Liver (tissue), 9 donors: ENCODE measurements around the gene UBE2QL1.

DNA sequence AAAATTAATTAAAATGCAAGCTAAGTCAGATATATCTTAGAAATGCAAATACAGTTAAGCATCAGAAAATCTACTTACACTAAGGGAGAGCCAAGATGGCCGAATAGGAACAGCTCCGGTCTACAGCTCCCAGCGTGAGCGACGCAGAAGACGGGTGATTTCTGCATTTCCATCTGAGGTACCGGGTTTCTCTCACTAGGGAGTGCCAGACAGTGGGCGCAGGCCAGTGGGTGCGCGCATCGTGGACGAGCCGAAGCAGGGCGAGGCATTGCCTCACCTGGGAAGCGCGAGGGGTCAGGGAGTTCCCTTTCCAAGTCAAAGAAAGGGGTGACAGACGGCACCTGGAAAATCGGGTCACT, 524.8 kb upstream of the ADAMTS16 start:
- PRO-cap, 5 experiments = no peak in any of the 5 experiments
- RAMPAGE, long total RNA, 2 experiments = no peak in any of the 2 experiments
- RRBS = no CpG with 5 or more reads among the region's 18 CpGs

GRCh38 chr5:4901859-4902401, 238.2 kb upstream of the ADAMTS16 start:
- PRO-cap, 5 experiments = no peak in any of the 5 experiments
- RAMPAGE, long total RNA, 2 experiments = no peak in any of the 2 experiments
- RRBS = no CpG with 5 or more reads among the region's 7 CpGs

GRCh38 chr5:5449745-5450671, 27.5 kb downstream of the ICE1 start:
- PRO-cap, 5 experiments = no peak in any of the 5 experiments
- RAMPAGE, long total RNA, 2 experiments = no peak in any of the 2 experiments
- RRBS = no CpG with 5 or more reads among the region's 8 CpGs

DNA sequence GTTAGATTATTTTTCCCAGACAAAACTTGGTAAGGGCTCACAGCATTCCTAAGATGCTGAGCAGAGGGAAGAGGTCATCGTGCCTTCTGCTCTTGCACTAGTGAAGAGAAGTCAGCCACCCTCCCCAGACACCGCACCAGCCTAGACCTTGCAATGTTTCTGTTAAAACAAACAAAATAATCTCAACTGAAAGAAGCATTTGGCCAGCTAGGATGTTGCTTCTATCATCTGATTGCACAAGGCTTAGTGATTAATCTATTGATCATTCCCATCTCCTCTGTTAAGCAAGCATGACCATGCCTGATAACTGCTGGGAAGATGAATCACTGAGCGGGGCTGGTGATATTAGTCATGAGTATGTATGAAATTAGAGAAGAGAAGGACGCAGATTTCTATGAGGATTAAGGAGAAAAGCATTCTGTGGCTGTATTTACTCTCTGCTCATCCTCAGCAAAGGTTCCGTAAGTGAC, 219.4 kb downstream of the MED10 start:
- PRO-cap, 5 experiments = peak in 1 of 5 experiments; most common plus-strand start position 395 of the sequence (in 1); most common minus-strand start position 155 of the sequence (in 1)
- RAMPAGE, long total RNA, 2 experiments = no peak in any of the 2 experiments
- RRBS = no CpG with 5 or more reads among the region's 5 CpGs

DNA sequence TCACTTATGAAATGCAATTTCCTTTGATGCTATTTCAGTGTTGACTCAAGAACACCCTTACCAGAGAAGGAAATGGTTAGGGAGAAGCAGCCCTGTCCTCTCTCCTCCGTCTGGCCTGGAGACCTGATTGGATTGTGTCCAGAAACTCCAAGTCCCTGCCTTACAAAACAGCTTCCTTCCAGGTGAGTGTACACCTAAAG, 116.6 kb downstream of the MED10 start:
- PRO-cap, 5 experiments = no peak in any of the 5 experiments
- RAMPAGE, long total RNA, 2 experiments = no peak in any of the 2 experiments
- RRBS = no CpG with 5 or more reads among the region's 1 CpG

GRCh38 chr5:6448333-6448997, at the start of gene UBE2QL1:
UBE2QL1 (plus strand) TSS chr5:6448859.
- PRO-cap, 5 experiments = no peak in any of the 5 experiments
- RAMPAGE, long total RNA, 2 experiments = no peak in any of the 2 experiments
- RRBS = 2% methylated on average over 29 of the region's 59 CpGs

GRCh38 chr5:6449834-6450671, 1.4 kb downstream of the UBE2QL1 start:
- PRO-cap, 5 experiments = no peak in any of the 5 experiments
- RAMPAGE, long total RNA, 2 experiments = no peak in any of the 2 experiments
- RRBS = no CpG with 5 or more reads among the region's 20 CpGs

DNA sequence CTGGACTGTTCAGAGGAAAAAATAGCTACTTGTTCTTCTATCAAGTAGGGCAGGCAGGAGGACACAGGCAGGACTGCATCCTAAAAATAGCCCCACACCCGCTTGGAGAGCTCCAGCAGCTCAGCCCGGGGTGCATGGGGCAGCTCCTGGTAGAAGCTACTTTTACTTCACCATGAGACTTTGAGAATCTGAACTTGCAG, 6.1 kb downstream of the UBE2QL1 start:
- PRO-cap, 5 experiments = no peak in any of the 5 experiments
- RAMPAGE, long total RNA, 2 experiments = no peak in any of the 2 experiments
- RRBS = no CpG with 5 or more reads among the region's 2 CpGs

GRCh38 chr5:6704193-6705105, 8.8 kb upstream of the TENT4A start:
- PRO-cap, 5 experiments = no peak in any of the 5 experiments
- RAMPAGE, long total RNA, 2 experiments = no peak in any of the 2 experiments
- RRBS = no CpG with 5 or more reads among the region's 20 CpGs

DNA sequence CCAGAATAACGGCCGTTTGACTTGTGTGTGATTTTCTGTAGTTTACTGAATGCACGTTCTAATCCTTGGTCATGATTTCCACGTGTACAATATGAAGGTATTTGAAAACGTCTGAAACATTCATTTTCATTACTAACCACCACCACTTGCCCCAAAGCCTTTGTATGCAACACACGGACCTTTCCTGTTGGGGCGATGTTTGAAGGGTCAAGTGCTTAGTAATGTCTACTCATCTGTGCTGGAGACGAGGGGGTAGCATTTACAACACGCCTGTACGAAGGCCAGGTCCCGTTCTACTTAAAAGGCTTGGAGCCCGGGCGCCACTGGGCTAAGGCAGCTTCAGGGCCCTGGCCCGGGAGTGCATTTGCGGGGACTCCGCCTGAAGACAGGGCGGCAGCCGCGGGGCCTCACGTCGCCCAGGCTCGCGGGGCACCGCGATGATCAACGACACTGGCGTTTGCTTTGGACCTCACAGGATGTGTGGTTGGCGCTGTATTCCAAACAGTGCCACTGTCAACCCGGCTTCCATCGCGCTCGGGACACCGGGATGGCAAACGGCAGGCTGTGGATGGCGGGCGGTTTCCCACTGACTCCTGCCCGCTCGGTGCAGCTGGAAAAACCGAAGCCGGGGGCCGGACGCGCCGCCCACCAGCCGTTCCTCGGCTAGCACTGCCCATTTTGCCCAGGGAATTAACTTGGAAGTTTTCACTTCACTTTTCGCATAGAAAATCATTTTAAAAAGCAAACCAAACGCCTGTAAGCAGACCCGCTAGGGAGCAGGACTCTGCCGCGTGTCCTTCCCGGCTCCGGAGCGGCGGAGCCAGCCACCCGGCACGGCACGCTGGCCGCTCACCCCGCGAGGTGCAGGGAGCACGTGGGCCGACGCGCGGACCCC, 1.0 kb upstream of the TENT4A start:
- PRO-cap, 5 experiments = peak in 1 of 5 experiments; most common plus-strand start position 300 of the sequence (in 1); most common minus-strand start position 443 of the sequence (in 1)
- RAMPAGE, long total RNA, 2 experiments = no peak in any of the 2 experiments
- RRBS = under 1% methylated on average over 11 of the region's 66 CpGs

DNA sequence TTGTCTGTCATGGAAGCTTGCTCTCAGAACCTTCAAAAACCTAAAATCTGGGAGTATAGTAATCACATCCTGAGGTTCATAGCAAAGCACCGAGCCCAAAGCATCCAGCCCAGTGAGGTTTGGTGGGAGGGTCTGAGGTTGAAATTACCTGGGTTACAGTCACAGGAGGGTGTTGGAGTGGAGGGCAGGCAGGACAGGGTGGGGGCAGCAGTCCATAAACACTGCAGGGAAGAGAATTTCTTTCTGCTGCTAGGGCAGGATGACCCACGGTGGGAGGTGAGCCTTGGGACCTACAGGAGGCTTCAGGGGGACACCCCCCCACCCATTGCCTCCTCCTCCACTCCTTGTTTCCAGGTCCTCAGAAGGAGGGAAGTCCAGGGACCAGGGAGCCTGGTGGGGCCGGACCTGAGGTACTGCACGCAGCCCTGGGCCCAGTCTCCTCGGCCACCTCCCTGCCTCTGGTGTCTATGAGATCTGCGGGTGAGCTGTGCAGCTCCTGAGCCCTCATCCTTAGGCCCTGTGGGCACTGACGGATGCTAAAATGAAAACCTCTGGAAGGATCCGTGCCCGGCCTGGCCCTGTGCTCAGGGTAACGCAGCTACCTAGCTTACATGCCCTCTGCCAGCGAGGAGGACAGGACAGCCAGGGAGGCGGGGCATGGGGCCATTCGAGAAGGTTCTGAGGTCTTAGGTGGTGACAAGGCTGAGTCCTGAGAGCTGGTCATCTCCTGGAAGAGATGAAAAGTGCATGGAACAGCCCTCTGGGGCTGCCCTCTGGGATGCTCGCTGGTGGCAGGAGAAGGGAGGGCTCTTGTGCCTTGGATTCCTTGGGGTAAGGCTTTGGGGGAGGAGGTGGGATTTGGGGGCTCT, 1.8 kb upstream of the ADCY2 start:
- PRO-cap, 5 experiments = no peak in any of the 5 experiments
- RAMPAGE, long total RNA, 2 experiments = no peak in any of the 2 experiments
- RRBS = no CpG with 5 or more reads among the region's 14 CpGs

DNA sequence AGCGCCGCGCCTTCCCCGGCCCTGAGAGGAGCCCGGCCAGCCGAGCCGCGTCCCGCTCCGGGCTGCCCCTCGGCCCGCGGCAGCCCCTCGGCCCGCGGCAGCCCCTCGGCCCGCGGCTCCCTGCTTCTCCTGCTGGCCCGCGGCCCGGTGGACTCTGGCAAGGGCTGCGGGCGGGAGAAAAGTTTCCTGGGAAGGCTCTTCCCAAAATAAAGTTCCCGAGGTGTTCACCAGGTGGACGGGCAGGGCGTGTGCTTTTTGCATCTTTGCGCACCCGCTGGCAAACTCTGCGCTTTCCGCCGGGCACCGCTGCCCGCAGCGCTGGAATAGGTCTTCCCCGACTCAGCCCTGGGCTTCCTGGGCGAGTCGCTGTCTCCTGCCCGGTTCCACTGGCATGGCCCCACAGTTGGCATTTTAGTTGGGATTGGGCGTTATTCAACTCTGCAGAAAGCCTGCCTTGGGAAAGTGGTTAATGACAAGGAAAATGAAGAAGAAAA, 639 bp downstream of the ADCY2 start:
- PRO-cap, 5 experiments = no peak in any of the 5 experiments
- RAMPAGE, long total RNA, 2 experiments = no peak in any of the 2 experiments
- RRBS = 6% methylated on average over 17 of the region's 40 CpGs

DNA sequence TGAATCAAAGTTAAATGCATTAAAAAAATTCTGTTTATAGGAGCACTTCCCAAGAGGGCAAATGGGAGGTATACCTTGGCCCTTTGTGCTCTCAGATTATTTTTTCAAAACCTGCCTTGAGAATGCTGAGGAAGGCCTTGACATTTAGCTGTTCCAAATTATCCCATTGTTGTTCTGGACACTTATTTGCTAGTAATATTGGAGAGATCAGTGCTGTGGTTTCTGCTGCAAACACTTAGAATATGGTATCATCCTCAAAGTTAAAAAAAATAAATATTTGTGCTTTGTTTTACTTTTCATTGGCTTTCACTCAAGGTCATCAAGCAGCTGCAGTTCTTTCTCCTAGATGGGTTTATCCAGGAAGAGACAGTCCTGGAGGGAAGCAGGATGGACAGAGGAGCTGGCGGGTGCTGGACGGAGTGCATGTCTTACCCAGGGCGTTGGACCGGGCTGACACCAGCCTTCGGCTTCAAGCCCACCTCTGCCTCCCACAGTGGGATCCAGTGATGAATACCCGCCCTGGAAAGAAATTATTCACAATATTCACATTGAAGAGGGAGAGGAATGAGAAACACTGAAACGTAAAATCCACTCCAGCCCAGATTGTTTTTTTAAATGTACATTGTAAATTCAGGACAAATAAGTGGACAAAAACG, 193.6 kb downstream of the MTRR start:
- PRO-cap, 5 experiments = no peak in any of the 5 experiments
- RAMPAGE, long total RNA, 2 experiments = no peak in any of the 2 experiments
- RRBS = no CpG with 5 or more reads among the region's 8 CpGs

- PRO-cap, 5 experiments = no peak in any of the 5 experiments
- RAMPAGE, long total RNA, 2 experiments = no peak in any of the 2 experiments
- RRBS = no CpG with 5 or more reads among the region's 3 CpGs
Measured at GRCh38 chr5:8784128-8784623, 761.7 kb downstream of the SEMA5A start.

DNA sequence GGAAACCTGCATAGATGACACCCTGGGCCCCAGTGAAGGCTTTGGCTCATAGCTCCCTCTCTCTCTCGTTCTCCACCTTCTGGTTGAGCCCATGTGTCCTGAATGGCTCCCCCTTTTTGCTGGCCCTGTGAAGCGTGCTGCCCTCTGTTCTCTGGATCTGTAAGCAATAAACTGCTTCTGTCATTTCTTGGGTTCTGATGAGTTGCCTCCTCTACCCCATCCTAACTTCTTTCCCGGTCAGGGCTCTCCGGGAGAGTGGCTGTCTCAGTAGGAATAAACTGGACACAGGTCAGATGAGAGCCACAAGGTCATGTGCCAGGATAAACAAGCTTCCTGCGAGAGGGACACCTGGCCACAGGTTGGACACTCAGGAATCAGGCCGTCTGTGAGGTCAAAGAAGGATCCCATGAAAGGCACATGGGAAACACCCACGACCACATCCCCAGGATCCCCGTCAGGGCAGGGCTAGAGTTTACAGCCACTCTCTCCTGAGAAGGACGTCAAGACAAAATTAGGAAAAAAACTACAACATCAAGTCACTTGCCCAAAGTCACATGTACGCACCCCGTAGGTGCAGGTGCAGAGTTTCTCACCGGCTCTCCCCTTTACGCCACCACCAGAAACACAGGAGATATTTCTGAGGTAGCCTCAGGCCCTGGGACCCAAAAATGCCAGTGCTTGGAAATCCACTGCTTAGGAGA, 28.6 kb downstream of the CCT5 start:
- PRO-cap, 5 experiments = no peak in any of the 5 experiments
- RAMPAGE, long total RNA, 2 experiments = no peak in any of the 2 experiments
- RRBS = no CpG with 5 or more reads among the region's 13 CpGs

- PRO-cap, 5 experiments = no peak in any of the 5 experiments
- RAMPAGE, long total RNA, 2 experiments = no peak in any of the 2 experiments
- RRBS = no CpG with 5 or more reads among the region's 16 CpGs
Measured at GRCh38 chr5:10421157-10422402, 20.1 kb upstream of the ROPN1L start.

DNA sequence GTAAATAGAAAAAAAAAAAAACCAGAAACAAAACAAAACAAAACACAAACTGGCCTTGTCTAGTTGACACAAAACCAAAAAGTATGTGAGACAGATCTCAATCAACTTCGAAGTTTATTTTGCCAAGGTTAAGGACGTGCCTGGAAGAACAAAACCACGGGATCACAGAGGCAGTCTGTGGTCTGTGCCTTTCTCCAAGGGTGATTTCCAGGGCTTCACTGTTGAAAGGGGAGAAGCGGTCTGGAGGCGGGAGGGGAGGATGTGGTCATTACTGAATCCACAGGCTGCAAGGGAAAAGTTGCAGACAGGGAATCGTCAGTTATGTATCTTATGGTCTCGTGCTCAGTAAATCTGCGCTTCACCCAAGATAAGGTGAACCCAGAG, 25.6 kb downstream of the ROPN1L start:
- PRO-cap, 5 experiments = no peak in any of the 5 experiments
- RAMPAGE, long total RNA, 2 experiments = no peak in any of the 2 experiments
- RRBS = no CpG with 5 or more reads among the region's 8 CpGs

GRCh38 chr5:10479131-10479899, 37.6 kb downstream of the ROPN1L start:
- PRO-cap, 5 experiments = no peak in any of the 5 experiments
- RAMPAGE, long total RNA, 2 experiments = no peak in any of the 2 experiments
- RRBS = no CpG with 5 or more reads among the region's 17 CpGs

- PRO-cap, 5 experiments = no peak in any of the 5 experiments
- RAMPAGE, long total RNA, 2 experiments = no peak in any of the 2 experiments
- RRBS = 3% methylated on average over 9 of the region's 25 CpGs
Measured at GRCh38 chr5:10565296-10565656, 1.4 kb downstream of the ANKRD33B start.

DNA sequence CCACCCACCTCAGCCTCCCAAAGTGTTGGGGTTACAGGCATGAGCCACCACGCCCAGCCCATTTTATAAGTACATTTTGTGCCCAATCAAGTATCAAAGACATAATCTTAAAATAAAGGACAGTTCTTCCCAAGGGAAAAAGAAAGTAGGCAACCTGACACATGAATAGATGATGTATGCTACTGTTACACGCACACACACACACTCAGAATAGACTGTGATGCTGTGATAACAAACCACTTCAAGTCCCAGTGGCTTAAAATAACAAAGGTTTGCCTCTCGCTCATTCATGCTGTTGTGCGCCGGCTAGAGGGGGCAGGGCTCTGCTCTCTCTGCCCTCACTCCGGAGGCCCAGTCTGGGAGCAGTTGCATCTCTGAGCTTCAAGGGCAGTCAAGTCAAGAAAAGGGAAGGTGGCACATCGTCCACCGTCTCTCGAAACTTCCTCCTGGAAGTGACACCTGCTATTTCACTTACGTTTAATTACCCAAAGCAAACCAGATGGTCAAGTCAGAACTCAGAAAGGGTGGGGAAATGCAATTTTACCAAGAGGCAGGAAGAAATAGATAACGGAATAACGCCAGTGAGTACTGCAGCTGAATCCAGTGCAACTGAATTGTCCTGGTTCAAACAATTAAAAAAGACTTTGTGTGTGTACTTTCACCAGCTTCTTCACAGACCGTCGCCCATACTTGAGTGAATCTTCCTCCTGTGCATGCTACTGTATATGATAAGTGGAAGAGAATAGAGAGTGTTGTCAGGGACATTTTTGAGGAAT, 43.3 kb downstream of the ANKRD33B start:
- PRO-cap, 5 experiments = no peak in any of the 5 experiments
- RAMPAGE, long total RNA, 2 experiments = no peak in any of the 2 experiments
- RRBS = no CpG with 5 or more reads among the region's 14 CpGs